Measurements from ENCODE around the genes HBA2, HBA1, AXIN1 and FBXL16.

GRCh38 chr16:10368-10972, 42.9 kb downstream of the POLR3K start:
- RRBS, result no CpG with 5 or more reads among the region's 69 CpGs

DNA sequence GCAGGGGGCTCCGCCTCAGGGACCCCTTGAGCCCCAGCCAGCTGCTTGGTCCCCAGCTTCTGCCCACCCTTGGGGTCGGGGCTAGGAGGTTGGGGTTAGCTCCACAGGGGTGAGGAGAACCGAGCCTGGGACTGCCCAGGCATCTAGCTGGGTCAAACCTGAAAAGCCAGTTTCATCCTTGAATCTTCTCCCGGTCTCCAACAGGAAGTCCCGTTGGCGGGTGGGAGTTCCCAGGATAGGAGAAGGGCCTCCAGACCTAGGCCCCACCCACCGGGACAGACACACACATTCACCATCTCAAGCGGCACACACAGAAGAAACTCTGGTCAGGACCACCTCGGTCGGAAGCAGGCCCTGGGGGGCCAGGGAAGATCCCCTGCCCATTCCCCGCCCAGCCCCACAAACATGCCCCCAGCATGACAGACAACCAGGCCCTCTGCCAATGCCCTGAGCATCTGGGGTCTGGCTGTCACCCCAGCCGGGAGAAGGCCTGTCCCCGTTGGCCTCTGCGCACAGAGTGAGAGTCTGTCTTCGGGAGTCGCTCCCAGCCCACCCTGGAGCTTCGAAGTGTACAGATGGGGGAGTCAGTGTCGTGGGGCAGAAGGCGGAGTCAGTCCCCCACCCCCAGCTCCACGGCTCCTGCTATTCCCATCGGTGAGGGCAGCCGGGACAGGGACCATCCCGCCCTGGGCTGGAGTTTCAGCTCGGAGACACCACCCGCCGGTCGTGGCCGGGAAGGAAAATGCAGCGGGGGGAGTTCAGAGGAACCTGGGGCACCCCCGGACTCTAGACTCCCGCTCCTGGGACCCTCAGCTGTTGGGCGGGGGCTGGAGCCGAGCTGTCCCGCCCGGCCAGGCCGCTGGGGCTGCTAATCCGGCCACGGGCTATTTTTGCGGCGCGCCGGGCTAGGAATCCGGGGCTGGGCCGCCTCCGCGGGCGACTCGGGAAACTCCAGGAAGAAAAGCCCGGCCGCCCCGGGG, 773 bp downstream of the RHBDF1 start:
- RRBS, result 2% methylated on average over 20 of the region's 51 CpGs

DNA sequence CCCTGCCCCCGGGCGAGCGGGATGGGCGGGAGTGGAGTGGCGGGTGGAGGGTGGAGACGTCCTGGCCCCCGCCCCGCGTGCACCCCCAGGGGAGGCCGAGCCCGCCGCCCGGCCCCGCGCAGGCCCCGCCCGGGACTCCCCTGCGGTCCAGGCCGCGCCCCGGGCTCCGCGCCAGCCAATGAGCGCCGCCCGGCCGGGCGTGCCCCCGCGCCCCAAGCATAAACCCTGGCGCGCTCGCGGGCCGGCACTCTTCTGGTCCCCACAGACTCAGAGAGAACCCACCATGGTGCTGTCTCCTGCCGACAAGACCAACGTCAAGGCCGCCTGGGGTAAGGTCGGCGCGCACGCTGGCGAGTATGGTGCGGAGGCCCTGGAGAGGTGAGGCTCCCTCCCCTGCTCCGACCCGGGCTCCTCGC, at the start of gene HBA2:
HBA2 (plus strand) TSS at position 247 of the 416 bp plus-strand sequence.
- RRBS, result no CpG with 5 or more reads among the region's 47 CpGs

GRCh38 chr16:176403-176702, at the start of gene HBA1:
HBA1 (plus strand) TSS chr16:176680.
- RRBS, result no CpG with 5 or more reads among the region's 41 CpGs

GRCh38 chr16:189871-190463, 9.7 kb downstream of the HBQ1 start:
- RRBS, result 95% methylated on average over 15 of the region's 27 CpGs

DNA sequence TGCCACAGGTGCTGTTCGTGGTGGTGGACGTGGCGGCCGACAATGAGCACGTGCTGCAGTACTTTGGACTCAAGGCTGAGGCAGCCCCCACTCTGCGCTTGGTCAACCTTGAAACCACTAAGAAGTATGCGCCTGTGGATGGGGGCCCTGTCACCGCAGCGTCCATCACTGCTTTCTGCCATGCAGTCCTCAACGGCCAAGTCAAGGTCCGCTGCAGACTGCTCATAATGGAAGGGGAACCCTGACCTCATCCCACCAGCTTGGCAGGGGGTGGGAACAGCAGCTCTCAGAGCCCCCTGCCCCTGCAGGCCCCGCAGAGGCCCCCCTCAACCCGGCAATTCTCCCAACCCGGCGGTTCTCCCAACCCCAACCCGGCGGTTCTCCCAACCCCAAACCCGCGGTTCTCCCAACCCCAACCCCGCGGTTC, 2.5 kb downstream of the PDIA2 start:
- RRBS, result no CpG with 5 or more reads among the region's 21 CpGs

DNA sequence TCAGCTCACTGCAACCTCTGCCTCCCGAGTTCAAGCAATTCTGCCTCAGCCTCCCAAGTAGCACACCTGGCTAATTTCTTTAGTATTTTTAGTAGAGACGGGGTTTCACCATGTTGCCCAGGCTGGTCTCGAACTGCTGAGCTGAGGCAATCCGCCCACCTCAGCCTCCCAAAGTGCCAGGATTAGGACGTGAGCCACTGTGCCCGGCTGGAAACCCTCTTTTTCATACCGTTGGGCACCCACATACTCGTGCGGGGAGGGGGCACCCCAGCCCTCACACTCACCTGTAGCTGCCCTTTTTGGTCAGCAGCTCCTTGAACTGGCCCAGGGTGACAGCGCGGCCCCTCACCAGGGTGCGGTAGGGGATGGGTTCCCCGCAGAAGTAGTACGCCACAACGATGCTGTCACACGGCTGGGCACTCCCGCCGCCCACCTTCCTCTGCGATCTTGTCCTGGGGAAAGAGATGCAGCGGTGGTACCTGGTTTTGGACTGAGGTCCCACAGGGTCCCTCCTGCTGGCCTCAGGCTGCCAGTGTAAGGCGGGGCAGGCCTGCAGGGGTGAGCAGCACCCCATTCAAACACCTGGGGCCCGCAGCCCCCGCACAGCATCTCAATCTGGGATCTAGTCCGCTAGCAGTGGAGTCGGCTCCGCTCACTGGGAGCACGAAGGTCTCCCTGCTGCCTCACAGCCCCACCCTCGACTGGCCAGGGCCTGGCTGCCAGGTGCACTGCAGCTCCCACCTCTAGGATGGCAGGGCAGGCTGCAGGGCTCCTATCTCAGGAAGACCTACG, 6.4 kb downstream of the PDIA2 start:
- RRBS, result no CpG with 5 or more reads among the region's 29 CpGs

DNA sequence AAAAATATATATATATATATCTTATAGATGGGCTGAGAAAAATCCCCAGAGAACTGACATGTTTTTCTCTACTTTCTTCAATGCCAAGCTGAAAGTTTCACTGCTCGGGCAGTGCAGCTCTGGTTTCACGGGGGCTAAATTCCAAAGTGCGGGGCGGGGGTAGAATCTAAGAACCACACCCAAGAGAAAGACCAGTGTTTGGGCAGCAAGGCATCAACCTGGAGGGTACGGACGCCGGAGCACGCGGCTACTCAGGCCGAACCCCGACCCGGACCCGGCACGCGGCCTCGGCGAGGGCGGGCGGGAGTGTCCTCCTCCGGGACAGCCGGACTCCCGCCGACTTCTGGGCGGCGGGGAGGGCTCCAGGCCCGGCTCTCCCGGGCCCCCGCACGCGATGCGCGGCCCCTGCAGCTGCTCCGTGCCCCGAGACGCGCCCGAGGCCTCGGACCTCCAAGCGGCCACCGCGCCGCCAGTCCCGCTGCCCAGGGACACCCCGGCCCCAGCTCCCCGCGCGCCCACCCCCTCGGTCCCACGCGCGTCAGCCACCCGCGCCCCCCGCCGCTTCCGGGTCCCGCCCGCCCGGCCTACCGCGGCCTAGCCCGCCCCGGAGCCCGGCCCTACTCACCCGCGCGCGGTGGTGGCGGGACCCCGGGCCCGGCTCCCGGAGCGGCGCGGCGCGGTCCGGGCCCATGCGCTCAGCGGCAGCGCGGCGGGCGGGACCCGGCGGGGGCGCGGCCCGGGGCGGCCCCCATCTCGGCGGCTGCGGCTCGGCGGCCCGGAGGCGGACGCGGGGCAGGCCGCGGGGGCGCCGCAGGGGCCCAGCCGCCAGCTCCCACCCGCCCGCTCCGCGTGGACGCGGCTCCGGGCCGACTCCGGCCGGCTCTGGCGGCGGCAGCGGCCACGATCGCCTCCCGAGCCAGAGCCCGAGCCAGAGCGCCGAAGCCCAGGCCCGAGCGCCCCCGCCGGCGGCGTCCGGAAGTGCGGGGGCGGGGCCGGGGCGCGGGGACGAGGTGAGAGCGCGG, at the start of gene AXIN1:
AXIN1 (minus strand) TSS at position 980 of the 1,022 bp plus-strand sequence.
- RRBS, result 2% methylated on average over 85 of the region's 138 CpGs

- RRBS, result 2% methylated on average over 21 of the region's 33 CpGs
These were observed 555 bp downstream of the RAB11FIP3 start for GRCh38 chr16:426102-426306.

DNA sequence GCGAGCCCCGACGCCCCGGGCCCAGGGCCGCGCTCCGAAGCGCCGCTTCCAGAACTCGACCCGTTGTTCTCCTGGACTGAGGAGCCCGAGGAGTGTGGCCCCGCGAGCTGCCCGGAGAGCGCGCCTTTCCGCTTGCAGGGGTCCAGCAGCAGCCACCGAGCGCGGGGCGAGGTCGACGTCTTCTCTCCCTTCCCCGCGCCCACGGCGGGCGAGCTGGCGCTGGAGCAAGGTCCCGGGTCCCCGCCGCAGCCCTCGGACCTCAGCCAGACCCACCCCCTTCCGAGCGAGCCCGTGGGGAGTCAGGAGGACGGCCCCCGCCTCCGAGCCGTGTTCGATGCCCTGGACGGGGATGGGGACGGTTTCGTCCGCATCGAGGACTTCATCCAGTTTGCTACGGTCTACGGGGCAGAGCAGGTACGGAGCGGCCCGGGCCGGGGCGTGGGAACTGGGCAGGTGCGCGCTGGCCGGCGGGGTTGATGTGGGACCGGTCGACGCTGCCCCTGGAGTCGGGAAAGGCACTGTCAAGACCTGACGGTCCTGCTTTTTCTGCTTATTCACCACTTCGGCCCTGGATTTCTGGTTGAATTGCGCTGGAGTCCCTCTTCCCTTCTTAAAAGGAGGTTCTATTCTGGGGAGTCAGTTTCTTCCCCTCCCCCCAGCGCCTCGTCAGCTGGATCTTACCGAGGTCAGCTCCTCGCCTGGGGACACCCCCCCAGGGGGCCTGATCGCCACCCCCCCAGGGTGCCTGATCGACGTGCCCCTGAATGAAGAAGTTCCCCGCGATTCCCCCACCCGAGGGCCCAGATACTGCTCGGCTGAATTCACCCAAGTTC, 1.1 kb downstream of the RAB11FIP3 start:
- RRBS, result 3% methylated on average over 16 of the region's 76 CpGs

DNA sequence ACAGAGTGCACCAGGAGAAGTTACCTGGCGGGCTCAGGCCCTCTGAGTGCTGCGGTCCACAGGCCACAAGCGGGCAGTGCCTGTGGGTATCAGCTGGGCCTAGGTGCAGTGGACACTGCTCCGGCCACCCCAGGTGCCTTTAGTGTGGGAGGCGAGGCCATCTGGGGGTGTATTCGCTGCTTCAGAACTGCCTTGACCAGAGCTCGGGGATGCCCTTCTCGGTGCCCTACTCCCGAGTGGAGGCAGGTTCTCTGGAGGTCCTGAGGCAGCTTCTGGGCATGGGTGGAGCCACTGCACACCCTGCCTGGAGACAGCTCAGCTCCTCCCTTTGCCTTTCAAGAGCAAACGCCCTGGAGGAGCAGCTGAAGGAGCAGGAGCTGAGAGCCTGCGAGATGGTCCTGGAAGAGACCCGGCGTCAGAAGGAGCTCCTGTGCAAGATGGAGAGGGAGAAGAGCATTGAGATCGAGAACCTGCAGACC, 17.2 kb upstream of the CAPN15 start:
- RRBS, result no CpG with 5 or more reads among the region's 14 CpGs

DNA sequence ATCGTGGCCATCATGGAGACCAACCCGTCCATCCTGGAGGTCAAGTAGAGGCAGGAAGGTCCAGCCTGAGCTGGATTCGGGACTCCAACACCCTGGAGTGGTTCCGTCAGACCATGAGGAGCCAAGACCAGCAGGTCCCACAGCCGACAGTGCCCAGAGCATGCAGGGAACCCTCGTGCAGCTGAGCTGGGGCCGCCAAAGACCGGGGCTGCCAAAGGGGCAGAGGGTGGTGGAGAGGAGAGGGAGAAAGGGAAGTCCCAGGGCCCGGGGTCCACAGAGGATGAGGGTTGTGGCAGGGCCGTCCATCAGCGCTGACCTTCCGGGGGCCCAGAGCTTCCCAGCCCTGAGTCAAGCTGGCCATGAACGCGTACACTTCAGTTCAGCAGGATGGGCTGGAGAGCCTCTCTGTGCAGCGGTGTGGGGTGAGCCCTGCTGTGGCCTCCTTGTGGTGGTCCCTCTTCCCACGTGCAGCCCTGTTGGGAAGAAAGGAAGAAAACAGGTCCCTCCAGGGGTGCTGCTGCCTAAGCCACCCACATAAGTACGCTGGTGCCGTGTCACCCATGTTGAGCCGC, 6.6 kb upstream of the CAPN15 start:
- RRBS, result 92% methylated on average over 5 of the region's 19 CpGs

- RRBS, result 2% methylated on average over 4 of the region's 25 CpGs
These were observed 1.1 kb upstream of the CAPN15 start for GRCh38 chr16:526315-527003.

DNA sequence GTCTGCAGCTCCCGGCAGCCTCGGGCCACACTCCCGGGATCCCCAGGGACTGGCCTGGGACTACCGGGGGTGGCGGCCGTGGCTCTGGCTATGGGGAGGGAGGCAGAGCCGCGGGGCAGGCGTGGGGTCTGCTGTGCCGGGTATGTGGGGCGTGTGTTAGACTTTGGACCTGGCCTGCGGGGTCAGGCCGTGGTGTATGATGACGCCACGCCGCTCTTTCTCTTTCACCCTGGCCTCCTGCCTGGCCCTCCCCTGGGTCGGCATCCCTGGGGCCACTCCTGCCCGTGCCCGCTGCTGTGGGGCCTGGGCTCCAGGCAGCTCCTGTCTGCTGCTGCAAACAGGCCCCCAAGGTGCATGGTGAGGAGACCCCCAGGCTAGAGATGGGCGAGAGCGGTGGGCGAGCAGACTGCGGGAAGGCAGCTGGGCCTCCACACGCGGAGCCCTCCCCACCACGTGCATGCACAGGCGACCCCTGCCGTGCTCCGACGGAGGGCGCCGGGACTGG, 15.8 kb downstream of the CAPN15 start:
- RRBS, result 86% methylated on average over 7 of the region's 32 CpGs

- RRBS, result 26% methylated on average over 2 of the region's 35 CpGs
These were observed 464 bp upstream of the WFIKKN1 start for GRCh38 chr16:630160-630881.

GRCh38 chr16:655406-656132, 6.4 kb downstream of the WDR90 start:
- RRBS, result 93% methylated on average over 11 of the region's 42 CpGs

DNA sequence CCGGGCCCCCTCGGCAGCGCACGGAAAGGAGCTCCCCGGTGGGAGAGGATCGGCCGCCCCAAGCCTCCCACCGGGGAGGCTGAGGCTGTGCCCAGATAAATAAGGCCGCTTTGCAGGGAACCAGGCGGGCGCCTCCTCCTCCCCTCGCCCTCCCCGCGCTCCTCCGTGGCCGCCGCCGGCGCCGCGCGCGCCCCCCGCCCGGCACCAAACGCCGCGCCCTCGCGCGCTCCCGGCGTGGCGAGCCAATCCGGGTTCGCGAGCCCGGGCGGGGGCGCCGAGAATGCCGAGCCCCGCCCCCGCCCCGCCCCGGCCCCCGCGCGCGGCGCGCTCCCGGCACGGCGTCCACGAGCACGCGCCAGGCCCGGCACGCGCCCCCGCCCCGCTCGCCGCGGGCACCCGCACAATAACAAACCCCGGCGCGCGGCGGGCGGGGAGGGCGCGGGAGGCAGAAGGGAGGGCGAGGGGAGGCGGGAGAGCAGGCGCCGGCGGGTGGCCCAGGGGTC, at the start of gene FBXL16:
FBXL16 (minus strand) TSS at position 138 of the 503 bp plus-strand sequence.
- RRBS, result 2% methylated on average over 38 of the region's 80 CpGs

DNA sequence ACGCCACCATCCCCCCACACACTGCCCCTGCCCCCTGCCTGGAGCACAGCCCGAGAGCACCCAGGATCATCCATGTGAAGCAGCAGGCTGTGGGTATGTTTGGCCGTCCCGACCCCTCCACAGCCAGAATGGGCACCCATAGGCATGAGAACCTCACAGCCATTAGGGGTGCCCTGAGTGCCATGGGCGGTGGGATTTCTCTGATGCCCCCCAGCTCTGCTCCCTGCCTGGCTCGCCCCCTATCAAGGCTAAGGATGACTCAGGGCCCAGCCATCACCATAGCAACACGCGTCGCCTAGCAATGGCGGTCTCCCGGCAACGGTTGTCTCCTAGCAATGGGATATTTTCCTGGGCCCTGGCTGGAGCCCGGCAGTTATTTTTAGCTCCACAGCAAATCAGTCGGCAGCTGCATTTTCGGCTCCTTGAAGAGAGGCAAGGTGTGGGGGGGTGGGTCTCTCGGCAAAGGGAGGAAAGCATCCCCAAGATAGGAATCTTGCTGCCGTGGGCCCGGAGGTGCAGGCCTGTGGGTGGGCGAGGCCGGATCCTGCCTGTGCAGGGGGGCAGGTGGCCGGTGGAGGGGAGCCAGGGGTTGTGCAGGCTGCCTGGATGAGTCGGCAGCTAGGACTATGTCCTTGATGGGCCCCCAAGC, 4.0 kb upstream of the FBXL16 start:
- RRBS, result 10% methylated on average over 2 of the region's 22 CpGs

DNA sequence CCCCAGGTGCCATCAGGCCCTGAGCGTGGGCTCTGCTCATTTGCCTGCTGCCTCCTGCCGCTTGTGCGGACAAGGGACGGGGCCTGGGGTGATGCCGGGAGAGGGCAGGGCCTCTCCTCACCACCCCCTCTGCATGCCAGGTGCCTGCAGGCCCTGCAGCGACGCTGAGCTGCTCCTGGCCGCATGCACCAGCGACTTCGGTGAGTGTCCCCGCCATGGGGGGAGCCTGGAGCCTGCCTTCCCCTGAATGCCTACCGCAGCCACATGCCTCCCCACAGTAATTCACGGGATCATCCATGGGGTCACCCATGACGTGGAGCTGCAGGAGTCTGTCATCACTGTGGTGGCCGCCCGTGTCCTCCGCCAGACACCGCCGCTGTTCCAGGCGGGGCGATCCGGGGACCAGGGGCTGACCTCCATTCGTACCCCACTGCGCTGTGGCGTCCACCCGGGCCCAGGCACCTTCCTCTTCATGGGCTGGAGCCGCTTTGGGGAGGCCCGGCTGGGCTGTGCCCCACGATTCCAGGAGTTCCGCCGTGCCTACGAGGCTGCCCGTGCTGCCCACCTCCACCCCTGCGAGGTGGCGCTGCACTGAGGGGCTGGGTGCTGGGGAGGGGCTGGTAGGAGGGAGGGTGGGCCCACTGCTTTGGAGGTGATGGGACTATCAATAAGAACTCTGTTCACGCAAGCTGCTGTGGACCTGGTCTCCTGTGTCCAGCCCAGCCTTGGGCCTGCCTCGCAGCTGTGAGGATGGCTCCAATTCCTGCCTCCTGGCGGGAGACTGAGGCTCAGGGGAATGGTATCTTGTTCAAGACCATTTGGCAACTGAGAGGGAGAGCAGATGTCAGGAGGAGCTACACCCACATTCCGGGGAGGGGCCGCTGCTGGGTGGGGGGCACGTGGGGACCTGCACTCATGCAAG, 2.1 kb downstream of the METRN start:
- RRBS, result 94% methylated on average over 7 of the region's 41 CpGs

GRCh38 chr16:719834-720290, 1.1 kb upstream of the ANTKMT start:
- RRBS, result no CpG with 5 or more reads among the region's 12 CpGs

All from AG08470 (cell line).